Uterus (tissue), 7 donors: ENCODE data around the genes TFE3, PLP2, CLCN5, AKAP4 and SHROOM4.

DNA sequence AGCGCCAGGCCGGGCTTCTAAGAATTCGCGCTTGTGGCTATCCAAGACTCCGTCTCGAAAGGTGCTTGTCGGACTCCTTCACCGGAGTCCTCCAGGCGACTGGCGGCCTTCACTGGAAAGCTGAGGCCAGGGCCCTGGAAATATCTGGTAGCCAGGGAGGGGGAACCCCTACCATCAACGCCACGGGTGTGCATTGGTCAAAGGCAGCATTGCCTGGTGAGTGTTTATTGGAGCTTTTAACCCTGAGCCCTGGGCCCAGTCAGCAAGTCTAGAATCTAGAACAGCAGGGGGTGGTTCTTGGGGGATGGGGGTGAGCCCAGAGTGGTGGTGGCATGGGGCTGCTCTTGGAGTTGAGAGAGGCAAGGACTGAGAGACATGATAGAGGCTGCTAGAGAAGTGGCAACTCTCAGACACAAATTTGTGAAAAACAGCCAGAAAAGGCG is 629 bp upstream of the PIM2 start:
- PRO-cap, 4 experiments, result no peak in any of the 4 experiments
- RAMPAGE, long total RNA, 2 experiments, result no peak in any of the 2 experiments
- RRBS, result 11% methylated on average over 7 of the region's 13 CpGs

DNA sequence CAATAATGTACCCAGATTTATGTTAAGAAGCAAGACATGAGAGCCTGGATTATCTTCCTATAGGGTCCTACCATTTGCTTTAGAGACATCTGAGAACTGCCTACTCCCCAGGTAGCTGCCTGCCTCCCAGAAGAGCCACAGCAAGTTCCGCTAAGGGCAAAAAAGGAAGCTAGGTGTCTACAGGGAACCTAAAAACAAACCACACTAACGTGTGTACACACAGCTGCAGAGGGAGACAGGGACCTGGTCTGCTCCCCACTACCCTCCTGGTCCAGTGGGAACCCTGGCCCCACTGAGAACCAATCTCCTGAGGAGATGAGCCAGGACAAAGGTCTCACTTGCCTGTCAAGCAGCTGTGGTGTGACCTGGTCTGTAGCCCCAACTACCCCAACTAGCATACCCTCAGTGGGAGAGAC is 17.6 kb downstream of the OTUD5 start:
- PRO-cap, 4 experiments, result no peak in any of the 4 experiments
- RAMPAGE, long total RNA, 2 experiments, result no peak in any of the 2 experiments
- RRBS, result no CpG with 5 or more reads among the region's 2 CpGs

GRCh38 chrX:48989455-48989944 is 12.6 kb downstream of the GRIPAP1 start:
- PRO-cap, 4 experiments, result no peak in any of the 4 experiments
- RAMPAGE, long total RNA, 2 experiments, result no peak in any of the 2 experiments
- RRBS, result no CpG with 5 or more reads among the region's 6 CpGs

GRCh38 chrX:49043067-49043708 is at the start of gene TFE3:
TFE3 (minus strand) TSS chrX:49043357.
- PRO-cap, 4 experiments, result peak in 4 of 4 experiments; most common minus-strand start chrX:49043355 (in 3)
- RAMPAGE, long total RNA, 2 experiments, result start-site peak on the minus strand in 1 of 2 experiments, at chrX:49043354-49043386 at its widest, 134 reads per replicate
- RRBS, result 19% methylated on average over 14 of the region's 64 CpGs

DNA sequence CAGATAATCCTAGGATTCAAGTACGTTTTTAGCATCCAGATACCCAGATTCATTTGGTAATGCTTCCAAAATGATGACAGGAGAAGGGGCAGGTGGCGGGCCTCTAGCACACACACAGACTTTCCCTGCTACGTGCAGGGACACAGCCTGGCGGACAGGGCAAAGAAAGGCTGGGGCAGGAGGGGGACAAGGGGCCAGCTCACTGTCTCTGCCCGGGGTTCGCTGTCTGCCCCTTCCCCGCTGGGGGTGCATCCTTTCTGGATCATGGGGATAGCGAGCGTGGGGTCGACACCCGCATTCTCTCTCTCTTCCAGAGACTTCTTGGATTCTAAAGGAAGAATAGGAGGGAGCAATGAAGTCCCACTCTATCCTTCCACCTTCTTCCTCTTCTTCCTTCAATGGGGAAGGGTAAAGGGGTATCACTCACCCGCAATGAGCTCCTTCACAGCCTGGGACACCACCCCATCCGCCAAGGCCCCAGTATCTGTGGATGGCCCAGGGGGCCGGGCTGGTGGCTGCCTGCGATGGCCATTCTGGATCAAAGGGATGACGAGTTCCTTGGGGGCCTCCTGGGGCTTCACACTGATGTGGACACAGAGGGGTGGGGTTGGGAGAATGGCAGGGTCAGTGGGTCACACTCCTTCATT is 1.2 kb downstream of the GPKOW start:
- PRO-cap, 4 experiments, result no peak in any of the 4 experiments
- RAMPAGE, long total RNA, 2 experiments, result no peak in any of the 2 experiments
- RRBS, result no CpG with 5 or more reads among the region's 16 CpGs

GRCh38 chrX:49171646-49172306 is at the start of gene PLP2:
PLP2 (plus strand) TSS chrX:49171898.
- PRO-cap, 4 experiments, result peak in 4 of 4 experiments; most common plus-strand start chrX:49171908 (in 4); most common minus-strand start chrX:49171768 (in 3)
- RAMPAGE, long total RNA, 2 experiments, result start-site peak on the plus strand in 2 of 2 experiments, at chrX:49171855-49171936 at its widest, 62 to 991 reads per replicate
- RRBS, result 22% methylated on average over 24 of the region's 51 CpGs

- PRO-cap, 4 experiments, result peak in 1 of 4 experiments; most common plus-strand start chrX:49185148 (in 1)
- RAMPAGE, long total RNA, 2 experiments, result no peak in any of the 2 experiments
- RRBS, result no CpG with 5 or more reads among the region's 10 CpGs
These were observed 1.2 kb downstream of the PRICKLE3 start for GRCh38 chrX:49184946-49185345.

GRCh38 chrX:49204630-49205261 is 4.8 kb upstream of the SYP start:
- PRO-cap, 4 experiments, result no peak in any of the 4 experiments
- RAMPAGE, long total RNA, 2 experiments, result no peak in any of the 2 experiments
- RRBS, result no CpG with 5 or more reads among the region's 12 CpGs

DNA sequence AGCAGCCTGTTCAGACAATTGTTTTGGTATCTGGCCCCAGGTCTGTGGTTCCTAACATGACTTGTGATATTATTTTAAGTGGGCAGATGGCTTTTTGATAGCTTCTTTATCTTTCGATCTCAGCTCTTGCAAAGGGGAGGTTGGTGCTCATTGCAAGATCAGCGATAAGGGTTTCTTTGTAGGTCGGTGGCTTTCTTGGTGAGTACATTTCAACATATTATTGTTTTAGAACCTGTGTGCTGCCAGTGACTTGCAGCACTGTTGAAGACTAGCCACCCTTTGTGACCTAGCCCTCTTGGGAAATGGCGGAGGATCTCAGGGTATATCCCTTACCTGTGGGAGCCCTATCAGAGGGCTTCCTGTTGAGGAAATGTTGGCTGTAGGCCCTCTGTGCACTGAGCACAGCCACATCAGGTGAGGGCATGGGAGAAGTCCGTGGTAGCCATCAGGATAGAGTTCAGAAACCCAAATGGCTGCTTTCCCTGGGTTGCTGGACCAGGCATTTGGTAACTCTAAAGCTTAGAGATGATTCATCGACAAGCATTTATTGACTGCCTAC is 3.9 kb downstream of the PPP1R3F start:
- PRO-cap, 4 experiments, result no peak in any of the 4 experiments
- RAMPAGE, long total RNA, 2 experiments, result no peak in any of the 2 experiments
- RRBS, result no CpG with 5 or more reads among the region's 6 CpGs

DNA sequence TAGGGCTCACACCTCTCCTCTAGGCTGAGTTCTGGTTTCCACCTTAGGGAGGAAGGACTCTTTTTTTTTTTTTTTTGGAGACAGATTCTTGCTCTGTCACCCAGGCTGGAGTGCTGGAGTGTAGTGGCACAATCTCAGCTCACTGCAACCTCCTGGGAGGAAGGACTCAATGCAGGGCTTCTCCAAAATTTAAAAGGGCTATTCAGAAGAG is 10.1 kb downstream of the PAGE4 start:
- PRO-cap, 4 experiments, result no peak in any of the 4 experiments
- RAMPAGE, long total RNA, 2 experiments, result no peak in any of the 2 experiments

GRCh38 chrX:49877273-49877738 is 2.0 kb upstream of the USP27X start:
- PRO-cap, 4 experiments, result no peak in any of the 4 experiments
- RAMPAGE, long total RNA, 2 experiments, result no peak in any of the 2 experiments
- RRBS, result no CpG with 5 or more reads among the region's 3 CpGs

DNA sequence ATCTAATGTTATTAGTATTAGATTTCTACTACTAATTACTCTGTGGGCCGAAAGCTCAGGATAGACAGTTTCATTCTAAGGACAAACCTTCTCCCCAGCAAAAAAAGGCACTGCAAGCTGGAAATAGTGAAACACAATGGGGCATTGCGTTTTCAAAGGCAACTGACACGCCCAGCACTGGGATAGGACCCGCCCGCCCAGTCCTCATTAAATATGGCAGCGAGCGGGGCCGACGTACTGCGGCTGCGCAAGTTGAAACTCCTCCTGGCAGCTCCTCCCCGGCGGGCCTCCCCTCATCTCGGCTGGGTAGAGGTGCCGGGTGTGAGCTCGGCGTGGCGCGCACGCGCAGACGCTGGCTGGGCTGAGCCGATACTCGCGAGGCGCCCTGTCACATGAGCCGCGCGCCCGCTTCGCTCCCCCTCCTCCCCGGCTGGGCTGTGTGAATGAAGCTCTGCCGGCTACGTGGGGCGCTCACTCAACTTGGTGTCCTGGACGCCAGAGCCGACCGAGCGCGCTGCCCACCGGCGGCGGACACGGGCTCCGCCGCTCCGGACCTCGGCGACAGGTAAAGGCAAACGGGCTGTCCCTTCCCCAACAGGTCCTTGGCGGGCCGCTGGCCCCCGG is at the start of gene CLCN5:
CLCN5 (plus strand) TSS at position 369 of the 624 bp plus-strand sequence.
- PRO-cap, 4 experiments, result peak in 4 of 4 experiments; most common plus-strand start position 474 of the sequence (in 4); most common minus-strand start position 138 of the sequence (in 2)
- RAMPAGE, long total RNA, 2 experiments, result start-site peak on the plus strand in 1 of 2 experiments, centred at position 450 of the sequence, 74 reads per replicate
- RRBS, result 13% methylated on average over 27 of the region's 53 CpGs

DNA sequence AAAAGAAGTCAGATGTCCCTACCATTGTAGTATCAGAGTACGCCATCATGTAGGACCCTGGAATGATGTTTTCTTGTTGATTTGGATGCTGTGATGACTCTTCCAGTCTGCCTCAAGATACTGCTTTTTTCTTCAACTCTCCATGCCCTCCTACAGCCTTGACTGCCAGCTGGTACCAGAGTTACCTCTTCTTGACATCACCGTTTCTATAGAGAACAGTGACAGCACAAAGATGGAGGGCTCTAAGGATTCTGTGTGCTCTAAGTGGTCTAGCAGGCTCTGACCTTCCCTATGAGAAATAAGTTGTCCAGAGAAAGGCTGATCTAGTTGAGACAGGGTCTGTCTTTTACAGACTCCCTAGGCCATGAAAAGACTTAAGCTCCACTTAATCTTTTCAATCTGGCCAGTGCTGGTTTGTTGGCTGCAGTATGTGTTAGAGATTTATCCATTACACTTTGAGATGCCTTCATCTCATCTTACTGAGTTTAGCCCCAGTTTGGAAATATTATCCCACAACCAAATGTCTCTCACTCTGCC is at the start of gene AKAP4:
AKAP4 (minus strand) TSS at position 167 of the 537 bp plus-strand sequence.
- PRO-cap, 4 experiments, result no peak in any of the 4 experiments
- RAMPAGE, long total RNA, 2 experiments, result no peak in any of the 2 experiments
- RRBS, result no CpG with 5 or more reads among the region's 2 CpGs

GRCh38 chrX:50594538-50595022 is 124.0 kb upstream of the DGKK start:
- PRO-cap, 4 experiments, result no peak in any of the 4 experiments
- RAMPAGE, long total RNA, 2 experiments, result no peak in any of the 2 experiments
- RRBS, result no CpG with 5 or more reads among the region's 1 CpG

- PRO-cap, 4 experiments, result peak in 4 of 4 experiments; most common plus-strand start chrX:50814142 (in 2); most common minus-strand start chrX:50814202 (in 2)
- RAMPAGE, long total RNA, 2 experiments, result no peak in any of the 2 experiments
- RRBS, result 11% methylated on average over 8 of the region's 47 CpGs
These were observed at the start of gene SHROOM4 for GRCh38 chrX:50813840-50814633. SHROOM4 (minus strand) TSS chrX:50814194.

DNA sequence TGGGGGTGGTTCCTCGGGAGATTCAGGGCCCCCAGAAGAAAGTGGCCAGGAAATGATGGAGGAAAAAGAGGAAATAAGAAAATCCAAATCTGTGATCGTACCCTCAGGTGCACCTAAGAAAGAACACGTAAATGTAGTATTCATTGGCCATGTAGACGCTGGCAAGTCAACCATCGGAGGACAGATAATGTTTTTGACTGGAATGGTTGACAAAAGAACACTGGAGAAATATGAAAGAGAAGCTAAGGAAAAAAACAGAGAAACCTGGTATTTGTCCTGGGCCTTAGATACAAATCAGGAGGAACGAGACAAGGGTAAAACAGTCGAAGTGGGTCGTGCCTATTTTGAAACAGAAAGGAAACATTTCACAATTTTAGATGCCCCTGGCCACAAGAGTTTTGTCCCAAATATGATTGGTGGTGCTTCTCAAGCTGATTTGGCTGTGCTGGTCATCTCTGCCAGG is 898 bp downstream of the GSPT2 start:
- PRO-cap, 4 experiments, result no peak in any of the 4 experiments
- RAMPAGE, long total RNA, 2 experiments, result start-site peak on the plus strand in 1 of 2 experiments, centred at position 150 of the sequence, 6 reads per replicate
- RRBS, result no CpG with 5 or more reads among the region's 8 CpGs

DNA sequence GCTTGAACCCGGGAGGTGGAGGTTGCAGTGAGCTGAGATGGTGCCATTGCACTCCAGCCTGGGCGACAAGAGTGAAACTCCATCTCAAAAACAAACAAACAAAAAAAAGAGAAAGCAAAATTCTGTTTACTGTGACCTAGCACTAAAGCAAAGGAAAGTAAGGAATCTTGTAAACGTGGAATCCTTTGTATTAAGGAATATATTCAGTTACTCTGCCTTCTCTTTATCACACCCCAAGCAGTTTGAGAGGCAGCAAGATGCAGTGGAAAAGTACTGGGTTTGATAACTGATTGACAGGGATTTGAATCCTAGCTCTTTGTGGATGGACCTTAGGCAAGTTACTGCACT is 42.6 kb upstream of the MAGED1 start:
- PRO-cap, 4 experiments, result no peak in any of the 4 experiments
- RAMPAGE, long total RNA, 2 experiments, result no peak in any of the 2 experiments
- RRBS, result no CpG with 5 or more reads among the region's 3 CpGs

- PRO-cap, 4 experiments, result no peak in any of the 4 experiments
- RAMPAGE, long total RNA, 2 experiments, result no peak in any of the 2 experiments
- RRBS, result no CpG with 5 or more reads among the region's 10 CpGs
These were observed 60.0 kb upstream of the XAGE1B start for GRCh38 chrX:52576810-52577309.

- PRO-cap, 4 experiments, result peak in 4 of 4 experiments; most common plus-strand start chrX:53081145 (in 4); most common minus-strand start chrX:53081056 (in 2)
- RAMPAGE, long total RNA, 2 experiments, result no peak in any of the 2 experiments
- RRBS, result no CpG with 5 or more reads among the region's 14 CpGs
These were observed 1.4 kb upstream of the TSPYL2 start for GRCh38 chrX:53080604-53081396.

DNA sequence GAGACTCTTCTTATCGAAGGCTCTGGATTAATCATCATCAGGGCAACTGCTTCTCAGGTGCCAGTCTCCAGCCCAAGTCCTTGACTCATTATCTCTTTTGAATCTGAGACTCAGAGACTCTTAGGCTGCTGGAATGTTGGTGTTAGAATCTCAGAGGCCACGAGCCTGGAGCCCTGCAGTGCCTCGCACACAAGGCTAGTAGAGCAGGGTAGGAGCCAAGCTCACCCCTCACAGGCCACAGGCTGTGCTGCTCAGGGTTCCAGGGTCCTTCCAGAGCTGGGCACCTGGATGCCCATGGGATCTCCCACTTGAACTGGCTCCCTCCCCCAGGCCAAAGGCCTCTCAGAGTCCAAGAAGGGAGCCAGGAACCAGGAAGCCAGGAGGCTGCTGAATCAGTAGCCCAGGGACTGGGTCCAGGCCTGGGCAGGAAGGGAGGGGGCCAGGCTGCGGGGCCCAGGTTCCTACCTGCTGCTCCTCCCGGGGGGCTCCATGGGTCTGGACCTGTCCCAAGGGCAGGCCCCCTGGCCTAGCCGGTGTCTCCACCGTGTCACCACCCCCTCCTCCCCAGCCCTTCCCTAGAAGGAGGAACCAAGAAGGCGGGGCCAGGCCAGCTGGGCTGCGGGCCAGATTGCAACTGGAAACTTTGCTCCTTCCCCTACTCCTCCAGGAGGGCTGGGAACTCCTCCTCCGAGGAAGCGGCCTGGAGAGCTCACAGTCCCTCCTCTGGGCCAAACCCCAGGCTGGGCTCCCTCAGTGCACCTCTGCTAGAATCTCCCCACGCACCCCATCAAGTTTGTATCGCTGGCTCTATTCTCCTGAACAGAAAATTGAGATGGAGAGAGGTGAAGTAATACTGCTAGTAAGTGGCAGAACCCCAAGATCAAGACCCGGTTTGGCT is 39.9 kb downstream of the IQSEC2 start:
- PRO-cap, 4 experiments, result peak in 4 of 4 experiments; most common plus-strand start position 712 of the sequence (in 3); most common minus-strand start position 573 of the sequence (in 4)
- RAMPAGE, long total RNA, 2 experiments, result no peak in any of the 2 experiments
- RRBS, result 9% methylated on average over 2 of the region's 14 CpGs